Jejunum (tissue), 1 donor: ENCODE measurements around a stretch of chr15.

DNA sequence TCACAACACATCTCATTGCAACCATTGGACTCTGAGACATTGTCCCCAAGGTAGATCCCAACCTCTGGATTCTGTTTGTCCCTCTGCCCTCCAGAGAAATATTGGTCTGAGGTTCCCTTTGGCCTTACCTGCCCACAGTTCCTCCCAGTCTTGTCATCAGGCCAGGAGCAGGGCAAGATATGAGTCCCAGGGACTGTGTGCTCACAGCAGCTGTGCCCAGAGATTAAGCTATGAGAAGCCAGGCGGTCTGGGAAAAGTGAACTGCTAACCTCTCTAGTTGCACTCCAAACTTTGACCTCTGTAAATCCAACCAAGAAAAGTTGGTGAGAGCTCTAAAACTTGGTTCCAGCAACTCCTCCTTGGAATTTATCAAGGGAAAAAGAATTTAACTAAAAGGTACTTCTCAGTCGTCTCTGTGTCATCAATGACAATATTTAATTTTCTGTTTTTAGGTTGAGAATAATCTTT, 168.1 kb upstream of the NR2F2 start:
- PRO-cap: no peak

DNA sequence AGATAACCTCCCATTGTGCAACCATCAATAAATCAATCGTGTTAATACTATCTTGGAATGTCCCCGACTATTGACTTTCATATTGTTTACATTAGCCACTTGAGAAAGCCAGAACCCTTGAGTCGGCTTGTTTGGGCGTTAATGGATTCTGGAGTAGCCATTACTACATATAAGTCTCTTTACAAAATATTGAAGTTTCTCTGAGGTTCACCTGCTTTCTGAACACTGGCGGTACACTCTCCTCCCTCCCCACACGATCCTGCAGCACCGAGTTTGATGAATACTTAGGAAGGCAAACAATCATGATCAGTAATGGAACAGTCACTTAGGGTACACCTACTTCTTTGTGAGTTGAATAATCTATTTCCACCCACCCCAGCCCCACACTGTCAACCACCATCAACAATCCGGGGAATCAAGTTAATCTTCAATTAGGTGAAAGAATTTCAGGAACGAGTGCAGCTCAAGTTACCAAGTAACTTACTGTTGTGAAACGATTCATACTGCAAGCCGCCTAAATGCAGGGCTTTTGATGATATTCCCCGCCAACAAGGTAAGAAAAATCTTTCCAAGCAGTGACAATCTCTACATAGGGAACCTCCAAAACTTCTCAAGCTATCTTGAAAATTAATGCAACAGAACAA, 159.3 kb upstream of the NR2F2 start:
- PRO-cap: no peak

GRCh38 chr15:96309203-96309604, 21.3 kb upstream of the NR2F2 start:
- PRO-cap: no peak

GRCh38 chr15:96332600-96332975, 2.1 kb downstream of the NR2F2 start:
- PRO-cap: no peak

DNA sequence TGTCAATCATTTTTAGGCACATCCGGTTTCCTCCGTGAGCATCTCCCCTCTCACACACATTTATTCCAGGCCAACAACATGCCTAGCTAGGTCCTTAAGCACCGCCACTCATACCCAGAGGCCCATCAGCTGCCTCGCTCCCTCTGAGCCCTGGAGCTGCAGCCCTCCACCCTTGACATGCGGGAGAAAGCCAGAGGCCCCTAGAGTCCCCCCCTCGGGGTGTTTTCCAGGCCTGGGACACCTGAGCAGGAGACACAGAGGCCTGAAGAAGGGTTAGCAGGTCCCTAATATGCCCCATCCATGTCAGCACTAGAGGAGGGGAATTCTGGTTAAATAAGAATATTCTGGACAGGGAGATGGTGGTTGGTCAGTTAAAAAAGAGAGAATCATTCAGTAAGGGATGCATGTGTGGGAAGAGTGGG, 22.3 kb downstream of the NR2F2 start:
- PRO-cap: no peak

- PRO-cap: no peak
These were observed 26.3 kb downstream of the NR2F2 start for GRCh38 chr15:96356469-96357560.

DNA sequence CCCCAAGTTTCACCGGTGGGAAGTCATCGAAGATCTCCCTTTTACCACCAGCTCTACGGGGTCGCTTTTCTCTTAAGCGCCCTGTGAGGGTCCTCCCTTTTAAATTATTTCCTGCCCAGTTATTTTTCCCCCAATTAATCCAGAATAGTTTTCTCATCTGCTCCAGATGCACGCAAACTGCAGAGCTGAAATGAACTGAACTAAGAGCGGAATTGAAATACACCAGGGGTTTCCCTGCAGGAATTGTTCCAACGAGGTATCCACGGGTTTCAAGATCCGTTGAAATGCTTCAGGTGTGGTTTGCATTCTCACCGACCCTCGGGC, 87.0 kb downstream of the NR2F2 start:
- PRO-cap: no peak

DNA sequence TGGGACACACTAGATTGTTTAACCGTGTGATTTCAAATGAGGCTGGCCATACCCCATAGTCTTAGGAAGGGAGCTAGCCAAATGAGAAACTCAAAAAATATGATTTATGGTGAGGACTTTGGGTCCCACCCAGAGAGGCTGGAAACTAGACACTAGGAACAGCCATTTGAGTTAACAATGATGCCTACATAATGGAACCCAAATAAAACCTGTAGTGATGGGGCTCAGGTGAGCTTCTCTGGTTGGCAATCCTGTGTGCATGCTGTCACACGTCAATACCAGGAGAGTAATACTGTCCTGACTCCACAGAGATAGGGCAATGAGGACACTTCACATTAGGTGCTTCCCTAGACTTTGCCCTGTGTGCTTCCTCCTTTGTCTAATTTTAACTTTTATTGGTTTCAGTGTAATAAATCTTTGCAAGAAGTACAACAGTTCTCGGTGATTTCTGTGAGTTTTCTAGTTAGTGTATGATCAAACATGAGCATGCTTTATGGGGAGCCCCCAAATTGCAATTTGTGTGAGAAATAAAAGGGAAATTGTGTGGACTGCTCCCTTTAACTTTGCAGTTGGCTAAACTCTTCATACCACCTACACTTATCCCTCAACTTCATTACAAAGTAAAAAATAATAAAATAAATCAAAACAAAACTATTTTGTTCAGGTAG, 281.8 kb upstream of the ARRDC4 start:
- PRO-cap: no peak

- PRO-cap: no peak
These were observed 17.3 kb downstream of the ARRDC4 start for GRCh38 chr15:97977639-97978334.

- PRO-cap: no peak
These were observed 34.6 kb downstream of the ARRDC4 start for GRCh38 chr15:97994945-97995742.

DNA sequence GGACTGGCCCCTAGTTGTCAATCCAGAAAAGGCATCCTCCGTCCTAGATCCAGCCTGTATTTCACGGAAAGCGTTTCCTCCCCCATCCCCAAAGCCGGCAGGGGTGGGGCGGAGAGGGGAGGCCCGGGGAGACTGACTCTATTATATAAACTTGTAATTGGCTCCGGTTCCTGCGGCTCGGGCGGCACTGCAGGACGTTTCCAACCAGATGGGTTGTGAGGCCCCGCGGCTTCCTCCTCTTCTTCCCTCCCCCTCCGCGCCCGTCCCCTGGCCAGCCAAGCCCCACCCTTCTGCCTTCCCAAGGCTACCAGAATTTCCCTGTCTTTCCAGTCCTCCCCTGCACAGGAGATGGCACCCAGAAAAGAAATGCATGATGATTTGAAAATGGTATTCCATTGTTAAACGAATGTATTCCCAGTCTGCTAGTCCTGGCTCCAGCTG, 99.7 kb upstream of the IGF1R start:
- PRO-cap: no peak

GRCh38 chr15:98647842-98647993, 621 bp upstream of the IGF1R start:
- PRO-cap: no peak

- PRO-cap: no peak
These were observed 1.6 kb downstream of the IGF1R start for GRCh38 chr15:98649998-98650229.

GRCh38 chr15:98651565-98652532, 3.5 kb downstream of the IGF1R start:
- PRO-cap: no peak

DNA sequence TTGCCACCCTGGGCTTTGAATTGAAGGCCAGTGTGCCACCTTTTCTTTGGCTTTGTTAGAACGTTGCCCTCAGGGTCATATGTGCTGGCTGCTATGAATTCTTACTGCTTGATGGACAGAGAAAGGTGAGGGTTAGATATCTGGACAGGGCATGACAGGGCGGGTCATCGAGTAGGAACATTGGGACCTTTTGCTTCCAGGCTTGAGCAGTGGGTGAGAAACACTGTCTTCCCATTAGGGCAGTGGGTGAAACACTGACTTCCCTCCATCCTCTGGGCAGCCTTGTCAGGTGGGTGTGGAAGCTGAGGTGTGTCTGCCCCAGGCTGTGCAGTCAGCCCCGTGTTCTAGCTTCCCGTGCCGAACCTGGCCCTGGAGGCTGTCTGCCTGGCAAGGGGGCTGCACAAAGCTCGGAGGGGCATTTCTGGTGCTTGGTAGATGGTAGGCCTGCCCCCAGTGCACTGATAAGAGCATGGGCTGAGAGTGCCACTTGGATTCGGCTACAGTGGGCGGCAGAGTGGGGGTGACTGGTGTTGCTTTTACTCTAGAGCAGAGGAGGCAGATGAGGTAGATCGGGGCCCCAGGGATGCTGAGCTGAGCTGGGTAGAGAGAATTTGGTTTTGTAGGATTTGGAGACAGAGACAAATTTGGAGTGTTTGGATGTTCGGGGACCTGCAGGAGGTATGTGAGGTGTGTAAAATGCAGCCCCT, 21.2 kb downstream of the IGF1R start:
- PRO-cap: no peak

GRCh38 chr15:98775148-98775990, 127.0 kb downstream of the IGF1R start:
- PRO-cap: no peak

- PRO-cap: no peak
These were observed 167.6 kb downstream of the PGPEP1L start for GRCh38 chr15:98839905-98840504.

- PRO-cap: no peak
These were observed 153.1 kb downstream of the PGPEP1L start for GRCh38 chr15:98854013-98855275.

GRCh38 chr15:98858327-98859094, 149.1 kb downstream of the PGPEP1L start:
- PRO-cap: no peak

DNA sequence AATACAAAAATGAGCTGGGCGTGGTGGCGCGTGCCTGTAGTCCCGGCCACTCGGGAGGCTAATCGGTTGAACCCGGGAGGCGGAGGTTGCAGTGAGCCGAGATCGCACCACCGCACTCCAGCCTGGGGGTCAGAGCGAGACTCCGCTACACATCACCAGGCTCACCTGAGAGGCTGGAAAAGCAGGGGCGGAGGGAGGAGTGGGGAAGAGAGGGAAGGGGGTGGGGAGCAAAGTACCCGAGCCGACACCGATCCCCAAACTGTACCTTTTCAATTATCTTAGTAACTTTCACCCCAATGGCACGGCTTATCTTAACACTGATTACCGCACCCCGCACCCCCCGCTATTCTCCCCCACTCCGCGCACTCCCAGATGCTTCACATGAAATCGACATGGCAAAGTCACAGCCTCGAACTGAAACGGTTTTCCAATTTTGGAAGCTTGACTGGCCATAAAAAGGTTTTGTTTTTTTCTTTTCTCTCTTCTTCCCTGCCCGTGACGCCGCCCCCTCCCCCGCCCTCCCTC, 46.4 kb upstream of the SYNM start:
- PRO-cap: no peak